ENCODE measurements around a stretch of chr15.

DNA sequence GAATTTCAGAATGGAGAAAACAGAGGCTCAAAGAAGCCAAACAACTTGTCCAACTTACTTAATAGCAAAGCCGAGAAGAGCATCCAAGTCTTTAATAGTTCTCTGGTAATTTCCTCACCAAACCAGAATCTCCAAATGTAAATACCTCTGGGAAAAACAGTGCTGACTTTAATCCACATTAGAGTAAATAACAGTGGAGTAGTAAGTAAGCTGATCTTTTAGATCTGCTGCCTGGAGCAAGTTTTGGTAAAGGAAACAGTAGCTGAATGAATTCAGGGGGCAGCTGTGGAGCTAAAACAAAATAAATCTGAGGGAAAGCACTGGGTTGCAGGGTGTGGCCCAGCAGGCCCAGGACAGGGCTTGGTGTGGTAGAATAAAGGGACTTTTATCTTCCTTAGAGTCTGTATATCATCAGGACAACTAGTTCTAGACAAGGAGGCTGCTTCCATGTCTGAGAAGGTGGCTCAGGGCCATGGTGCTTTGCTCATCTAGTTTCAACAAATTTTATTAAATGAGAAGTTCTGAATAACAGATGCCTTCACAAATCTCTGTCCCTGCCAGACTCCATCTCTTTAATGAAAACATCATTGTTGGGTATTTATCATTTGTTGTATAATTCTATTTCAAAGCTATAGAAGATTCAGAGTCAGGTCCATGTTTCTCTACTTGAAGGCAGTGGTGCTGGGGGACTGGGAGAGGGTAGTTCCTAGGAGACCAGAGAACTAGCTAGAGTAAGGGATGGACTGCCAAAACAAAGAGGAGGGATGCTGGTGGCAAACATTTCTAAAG, 7.6 kb downstream of the ANP32A start:
- PRO-cap, 2 experiments, result no peak in any of the 2 experiments

DNA sequence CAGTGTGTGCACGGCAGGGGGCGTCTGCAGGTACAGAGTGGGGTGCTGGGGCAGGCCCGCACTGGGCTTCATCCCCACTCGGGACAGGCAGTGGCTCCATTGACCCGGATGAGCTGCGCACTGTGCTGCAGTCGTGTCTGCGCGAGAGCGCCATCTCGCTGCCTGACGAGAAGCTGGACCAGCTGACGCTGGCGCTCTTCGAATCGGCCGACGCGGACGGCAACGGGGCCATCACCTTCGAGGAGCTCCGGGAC, 16.9 kb downstream of the NOX5 start:
- PRO-cap, 2 experiments, result no peak in any of the 2 experiments

DNA sequence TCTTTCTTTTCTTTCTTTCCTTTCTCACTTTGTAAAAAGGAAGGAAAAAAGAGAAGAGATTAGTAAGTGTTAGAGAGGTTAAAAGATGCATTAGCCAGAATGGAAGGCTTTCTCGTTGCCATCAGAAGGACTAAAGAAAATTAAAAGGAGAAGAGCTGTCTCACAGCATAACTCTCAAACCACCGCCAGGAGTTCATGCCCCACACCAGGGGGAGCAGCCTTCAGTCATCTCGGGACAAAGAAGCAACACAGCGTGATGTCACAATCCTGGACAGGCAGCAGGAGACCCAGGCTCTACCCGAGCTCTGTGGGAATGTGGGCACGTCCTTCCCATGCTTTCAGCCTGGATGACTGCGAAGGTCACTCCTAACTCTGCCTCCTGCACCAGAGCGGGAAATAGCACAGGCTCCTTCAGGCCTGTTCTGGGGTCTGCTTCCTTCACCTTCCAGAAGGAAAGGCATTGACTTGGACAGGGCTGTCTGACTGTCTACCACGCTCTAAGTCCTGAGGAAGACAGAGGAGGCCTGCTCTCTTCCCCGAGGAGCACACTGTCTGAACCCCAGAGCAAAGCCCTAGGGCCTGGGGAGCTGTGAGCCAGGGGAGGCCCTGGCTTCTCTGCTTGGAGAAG, 31.3 kb downstream of the NOX5 start:
- PRO-cap, 2 experiments, result no peak in any of the 2 experiments

DNA sequence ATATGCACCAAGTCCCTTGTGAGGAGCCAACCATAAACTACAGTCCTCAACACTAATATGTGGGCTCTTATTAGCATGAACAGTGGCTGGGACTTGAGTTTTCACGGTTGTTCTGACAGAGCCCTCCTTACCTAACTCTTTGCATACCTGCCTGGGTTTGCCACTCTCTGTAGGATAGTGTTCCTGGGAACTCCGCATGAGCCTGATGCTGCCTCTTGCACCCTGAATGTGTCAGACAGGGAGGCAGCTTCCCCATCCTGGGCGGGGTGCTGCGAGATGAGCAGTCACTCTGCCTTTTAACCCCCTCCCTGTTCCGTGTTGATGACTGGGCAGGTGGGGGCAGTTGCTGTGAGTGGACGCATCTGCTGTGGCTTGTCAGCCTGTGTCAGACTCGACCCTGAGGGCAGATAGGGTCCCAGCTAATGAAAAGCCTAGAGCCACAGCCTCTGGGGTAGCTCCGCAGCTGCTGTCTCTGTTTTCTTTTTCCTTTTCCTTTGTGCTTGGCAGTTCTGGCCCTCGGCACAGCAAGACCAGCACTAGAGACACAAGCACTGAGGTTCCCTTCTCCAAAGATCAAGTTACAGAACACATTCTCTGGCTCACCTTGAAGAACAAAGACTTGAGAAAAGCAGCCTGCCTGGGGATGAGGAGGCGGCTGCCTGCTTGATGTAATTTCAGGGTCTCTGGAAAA, 43.1 kb upstream of the GLCE start:
- PRO-cap, 2 experiments, result no peak in any of the 2 experiments

DNA sequence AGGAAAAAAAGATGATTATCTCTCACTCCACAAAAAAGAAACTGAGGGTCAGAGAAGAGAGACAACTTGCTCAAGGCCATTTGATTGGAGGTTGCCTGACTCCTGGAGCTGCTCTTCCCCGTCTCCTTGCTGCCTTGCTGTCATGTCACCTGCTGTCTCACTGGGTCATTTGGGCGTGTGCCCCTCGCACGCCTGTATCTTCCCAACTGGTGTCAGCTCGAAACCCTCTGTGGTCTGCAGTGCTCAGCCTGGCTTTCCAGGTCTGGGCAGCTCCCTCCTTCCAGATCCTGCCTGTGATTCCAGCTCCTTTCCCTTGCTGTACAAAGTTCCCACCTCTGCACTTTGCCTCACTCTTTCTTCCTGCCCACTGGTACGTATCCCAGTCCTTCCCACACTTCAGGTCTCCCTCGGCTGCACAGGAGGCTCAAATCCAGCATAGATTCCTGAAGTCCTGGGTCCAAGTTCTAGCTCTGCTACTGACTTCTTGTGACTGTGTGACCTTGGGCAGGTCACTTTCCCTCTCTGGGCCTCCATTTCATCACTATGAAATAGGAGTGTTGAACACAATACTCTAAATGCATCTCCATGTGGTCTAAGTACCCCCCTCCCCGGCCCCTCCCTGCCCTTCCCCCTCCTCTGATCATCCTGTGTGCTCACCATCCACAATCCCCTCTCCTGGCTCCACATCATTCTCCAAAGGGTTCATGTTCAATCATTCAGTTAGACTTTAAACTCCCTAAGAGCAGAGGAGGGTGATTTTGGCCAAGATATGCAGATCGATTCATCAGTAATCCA, 2.0 kb upstream of the PAQR5 start:
- PRO-cap, 2 experiments, result peak in 1 of 2 experiments; most common minus-strand start position 293 of the sequence (in 1)

GRCh38 chr15:69454397-69455577, 2.2 kb downstream of the RPLP1 start:
- PRO-cap, 2 experiments, result no peak in any of the 2 experiments

- PRO-cap, 2 experiments, result no peak in any of the 2 experiments
Measured at GRCh38 chr15:69456753-69457895, 4.5 kb downstream of the RPLP1 start.

DNA sequence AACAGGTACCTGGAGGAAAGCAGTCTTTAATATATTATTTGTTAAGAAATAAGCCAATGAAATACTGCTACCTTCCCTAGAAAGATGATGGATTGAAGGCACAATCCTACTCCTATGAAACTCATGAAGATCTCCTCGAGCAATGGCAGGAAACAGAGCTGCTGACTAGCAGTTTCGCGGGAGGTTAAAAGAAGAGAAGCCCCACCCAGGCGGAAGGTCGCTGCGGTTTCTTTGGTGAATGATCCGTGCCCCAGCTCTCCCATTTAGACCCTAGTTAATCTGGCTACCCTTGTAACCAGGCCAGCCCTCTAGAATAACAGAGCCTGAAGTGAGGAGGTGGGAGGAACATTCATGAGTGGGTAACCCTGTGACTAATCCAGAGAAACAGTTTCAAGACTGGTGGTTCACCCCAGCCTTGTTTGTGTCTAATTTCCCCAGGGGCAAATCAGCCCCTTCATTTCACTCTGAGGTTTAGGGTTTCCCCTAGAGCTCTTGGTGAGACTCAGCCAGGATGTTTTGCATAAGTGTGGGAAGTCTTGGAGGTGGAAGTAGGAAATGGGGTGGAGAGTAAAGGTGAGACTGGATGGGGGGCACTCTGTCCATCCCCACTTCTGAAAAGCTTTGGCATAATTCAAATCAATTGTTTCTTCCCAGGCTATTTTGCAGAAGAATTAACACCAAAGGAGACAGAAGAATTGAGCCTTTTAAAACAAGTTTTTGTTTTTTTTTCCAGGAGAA, 303.0 kb downstream of the RPLP1 start:
- PRO-cap, 2 experiments, result no peak in any of the 2 experiments

DNA sequence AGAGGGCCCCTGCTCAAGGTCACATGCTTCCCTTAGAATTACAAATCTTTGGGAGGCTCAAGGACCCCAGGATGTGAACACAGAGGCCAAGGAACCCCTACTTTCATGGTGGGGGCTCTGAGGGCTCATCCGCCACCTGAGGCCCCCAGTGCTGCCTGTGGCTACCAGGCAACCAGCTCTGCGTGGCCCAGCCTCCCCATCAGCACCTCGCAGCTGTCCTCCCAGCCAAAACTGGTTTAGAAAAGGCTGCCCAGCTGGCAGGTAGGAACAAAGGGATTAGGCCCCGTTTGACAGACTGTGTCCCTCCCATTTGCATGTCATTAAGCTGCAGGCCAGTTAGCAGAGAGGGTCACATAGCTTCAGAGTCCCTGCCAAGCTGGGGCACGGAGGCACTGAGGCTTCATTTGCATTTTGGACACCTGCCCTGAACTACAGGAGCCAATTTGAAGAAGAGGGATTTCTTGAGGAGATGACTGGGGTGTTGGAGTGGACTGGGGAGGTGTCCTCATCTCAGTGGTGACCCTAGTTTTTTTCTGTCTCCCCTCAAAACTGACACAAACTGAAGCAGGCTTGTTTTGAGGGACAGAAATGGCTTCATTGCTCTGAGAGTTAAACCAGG, 177.9 kb downstream of the TLE3 start:
- PRO-cap, 2 experiments, result no peak in any of the 2 experiments

GRCh38 chr15:70050841-70051743, 46.6 kb downstream of the TLE3 start:
- PRO-cap, 2 experiments, result no peak in any of the 2 experiments

DNA sequence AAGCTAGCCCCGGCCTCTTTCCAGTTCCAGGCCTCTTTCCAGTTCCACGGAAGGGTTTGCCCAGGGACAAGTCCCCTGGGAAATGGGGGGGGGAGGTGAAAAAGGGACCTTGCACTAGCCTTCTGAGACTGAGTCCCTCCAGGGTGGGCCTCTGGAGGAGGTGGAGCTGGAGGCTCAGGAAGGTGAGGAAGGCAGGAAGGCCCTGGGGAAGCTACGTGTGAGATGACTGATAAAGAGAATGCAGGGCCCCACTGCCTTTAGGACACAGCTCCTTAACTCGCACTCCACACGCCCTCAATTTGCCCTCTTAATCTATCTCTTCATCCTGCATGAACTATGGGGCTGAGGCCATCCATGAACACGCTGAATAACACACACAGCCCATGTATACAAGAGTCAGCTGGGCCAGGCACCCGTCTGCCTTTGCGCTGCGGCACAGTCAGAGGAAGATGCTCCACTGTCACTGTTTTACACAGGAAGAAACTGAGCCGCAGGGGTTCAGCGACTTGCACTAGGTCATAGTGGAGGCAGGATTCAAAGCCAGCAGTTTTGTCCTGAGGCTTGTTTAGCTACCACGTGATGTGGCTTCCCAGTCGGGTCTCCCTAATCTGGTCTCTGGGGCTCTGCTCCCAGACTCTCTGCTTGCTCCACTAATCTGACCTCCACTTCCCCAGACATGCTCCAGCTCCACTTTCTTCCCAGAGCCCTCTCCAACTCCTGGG, 44.0 kb downstream of the TLE3 start:
- PRO-cap, 2 experiments, result no peak in any of the 2 experiments

DNA sequence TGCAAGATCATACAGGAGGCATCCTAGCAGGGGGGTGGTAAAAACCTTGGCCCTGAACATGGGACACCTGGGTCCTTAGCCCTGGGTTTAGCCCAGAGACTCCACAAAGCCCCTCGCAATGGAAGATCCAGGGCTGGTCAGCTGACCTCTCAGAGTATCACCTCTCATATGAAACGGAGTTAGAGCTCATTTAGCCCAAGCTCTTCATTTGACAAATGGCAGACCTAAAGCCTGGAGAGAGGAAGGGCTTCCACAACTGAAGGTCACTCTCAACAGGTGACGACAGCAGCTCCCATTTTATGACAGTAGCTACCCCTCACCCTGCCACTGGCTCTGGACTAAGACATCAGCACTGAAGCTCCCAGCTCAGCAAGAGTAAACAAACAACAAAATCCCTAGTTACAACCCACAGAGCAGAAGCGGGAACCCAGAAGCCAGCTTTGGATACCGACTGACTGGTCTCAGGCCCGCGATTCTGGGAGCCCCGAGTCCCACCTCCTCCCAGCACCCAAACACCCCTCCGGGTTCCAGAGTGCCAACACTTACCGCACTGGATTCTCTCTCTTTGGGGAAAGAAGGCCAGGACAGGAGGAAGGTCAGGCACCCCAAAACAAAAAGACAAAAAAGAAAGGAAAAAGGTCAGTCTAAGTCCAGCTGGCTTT, 33.7 kb downstream of the TLE3 start:
- PRO-cap, 2 experiments, result no peak in any of the 2 experiments

DNA sequence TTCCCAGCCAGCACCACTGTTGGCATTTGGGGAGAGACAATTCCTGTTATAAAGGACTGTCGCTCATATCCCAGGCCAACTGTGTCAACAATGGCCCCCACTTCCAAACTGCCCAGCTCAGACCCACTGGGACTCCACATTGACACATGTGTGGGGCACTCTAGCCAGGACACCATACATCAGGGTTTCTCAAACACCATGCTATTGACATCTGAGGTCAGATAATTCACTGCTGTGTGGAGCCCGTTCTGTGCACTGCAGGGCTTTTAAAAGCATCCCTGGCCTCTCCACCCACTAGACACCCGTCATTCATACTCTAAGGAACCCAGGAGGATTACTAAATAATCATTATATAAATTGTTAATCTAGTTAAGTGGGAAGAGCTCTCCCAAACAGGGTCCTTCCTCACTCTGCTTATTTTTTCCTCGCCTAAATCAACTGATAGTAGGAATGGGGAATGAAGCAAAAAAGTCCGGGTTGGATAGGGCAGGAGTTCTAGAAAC, 19.9 kb downstream of the TLE3 start:
- PRO-cap, 2 experiments, result no peak in any of the 2 experiments

- PRO-cap, 2 experiments, result no peak in any of the 2 experiments
Measured at GRCh38 chr15:70079833-70080397, 17.8 kb downstream of the TLE3 start.

DNA sequence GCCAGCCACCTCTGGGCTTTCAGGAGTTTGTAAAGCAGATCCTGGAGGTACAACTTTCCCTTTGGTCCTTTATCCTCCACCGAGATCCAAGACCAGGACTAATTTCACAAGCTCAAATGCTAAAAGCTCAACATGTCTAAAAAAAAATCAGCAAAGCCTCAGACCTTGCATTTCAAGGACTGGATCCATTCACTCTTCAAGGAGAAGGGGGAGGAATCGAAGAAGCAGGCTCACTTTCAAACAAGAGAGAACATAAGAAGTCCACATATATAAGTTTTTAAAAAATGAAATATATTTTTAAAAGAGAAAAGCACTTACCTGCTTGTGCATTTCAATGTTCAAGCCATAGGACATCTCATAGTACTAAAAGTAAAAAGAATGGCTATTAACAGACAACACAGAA, 3.5 kb downstream of the TLE3 start:
- PRO-cap, 2 experiments, result no peak in any of the 2 experiments

- PRO-cap, 2 experiments, result no peak in any of the 2 experiments
Measured at GRCh38 chr15:70197734-70198239, 100.1 kb upstream of the TLE3 start.

GRCh38 chr15:70258305-70259423, 160.9 kb upstream of the TLE3 start:
- PRO-cap, 2 experiments, result no peak in any of the 2 experiments

DNA sequence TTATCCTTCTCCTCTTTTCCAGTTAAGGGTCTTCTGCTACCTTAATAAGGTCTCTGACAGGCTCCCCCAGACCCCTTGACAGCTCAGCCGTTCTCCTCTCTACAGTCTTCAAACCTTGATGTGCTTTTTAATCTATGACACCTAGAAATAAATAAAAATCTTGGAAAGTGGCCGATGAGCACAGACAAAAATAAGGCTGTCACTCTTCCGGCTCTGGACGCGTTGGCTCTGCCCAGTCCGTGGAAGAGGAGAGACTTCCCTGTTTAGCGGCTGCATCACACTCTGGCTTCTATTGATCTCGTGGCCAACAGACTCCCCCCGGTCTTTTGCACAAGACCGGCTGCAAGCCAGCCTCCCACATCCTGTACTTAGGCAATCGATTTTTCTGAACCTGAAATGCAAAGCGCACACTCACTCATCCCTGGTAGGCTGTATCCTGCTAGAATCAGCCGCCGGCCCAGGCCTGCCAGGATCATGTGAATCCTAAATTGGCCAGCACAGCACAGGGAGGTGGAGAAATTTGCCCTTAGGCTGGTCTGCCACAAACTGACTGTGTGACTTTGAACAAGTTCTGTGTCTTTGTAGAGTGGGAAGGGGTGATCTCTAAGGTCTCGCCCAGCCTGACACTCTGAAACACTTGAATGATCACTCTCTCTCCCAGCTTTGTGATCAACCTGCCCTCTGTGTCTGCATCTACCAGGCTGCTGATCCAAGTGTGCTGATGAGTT, 251.3 kb upstream of the TLE3 start:
- PRO-cap, 2 experiments, result no peak in any of the 2 experiments

DNA sequence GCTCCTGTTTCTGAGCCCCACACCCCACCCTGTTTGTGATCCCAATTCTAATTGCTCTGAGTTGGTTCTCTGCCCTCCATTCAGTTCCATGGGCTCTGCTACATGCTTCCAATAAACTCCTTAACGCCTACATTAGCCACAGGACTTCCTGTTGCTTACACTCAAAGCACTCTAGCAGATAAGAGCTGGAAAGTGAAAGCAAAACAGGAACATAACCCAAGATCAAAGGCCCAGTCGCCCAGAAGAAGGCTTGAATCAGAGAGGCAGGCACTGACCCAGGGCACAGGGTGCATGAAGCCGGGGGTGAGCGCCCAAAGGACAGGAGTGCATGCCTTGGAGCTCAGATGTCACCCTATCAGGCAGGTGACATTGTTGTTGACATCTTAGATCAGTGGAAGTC, 235.1 kb downstream of the UACA start:
- PRO-cap, 2 experiments, result peak in 1 of 2 experiments; most common plus-strand start position 241 of the sequence (in 1)

GRCh38 chr15:70698493-70699388, 64.6 kb downstream of the UACA start:
- PRO-cap, 2 experiments, result no peak in any of the 2 experiments